Hair follicle dermal papilla cell (primary cell): ENCODE results near the gene PAOX.

DNA sequence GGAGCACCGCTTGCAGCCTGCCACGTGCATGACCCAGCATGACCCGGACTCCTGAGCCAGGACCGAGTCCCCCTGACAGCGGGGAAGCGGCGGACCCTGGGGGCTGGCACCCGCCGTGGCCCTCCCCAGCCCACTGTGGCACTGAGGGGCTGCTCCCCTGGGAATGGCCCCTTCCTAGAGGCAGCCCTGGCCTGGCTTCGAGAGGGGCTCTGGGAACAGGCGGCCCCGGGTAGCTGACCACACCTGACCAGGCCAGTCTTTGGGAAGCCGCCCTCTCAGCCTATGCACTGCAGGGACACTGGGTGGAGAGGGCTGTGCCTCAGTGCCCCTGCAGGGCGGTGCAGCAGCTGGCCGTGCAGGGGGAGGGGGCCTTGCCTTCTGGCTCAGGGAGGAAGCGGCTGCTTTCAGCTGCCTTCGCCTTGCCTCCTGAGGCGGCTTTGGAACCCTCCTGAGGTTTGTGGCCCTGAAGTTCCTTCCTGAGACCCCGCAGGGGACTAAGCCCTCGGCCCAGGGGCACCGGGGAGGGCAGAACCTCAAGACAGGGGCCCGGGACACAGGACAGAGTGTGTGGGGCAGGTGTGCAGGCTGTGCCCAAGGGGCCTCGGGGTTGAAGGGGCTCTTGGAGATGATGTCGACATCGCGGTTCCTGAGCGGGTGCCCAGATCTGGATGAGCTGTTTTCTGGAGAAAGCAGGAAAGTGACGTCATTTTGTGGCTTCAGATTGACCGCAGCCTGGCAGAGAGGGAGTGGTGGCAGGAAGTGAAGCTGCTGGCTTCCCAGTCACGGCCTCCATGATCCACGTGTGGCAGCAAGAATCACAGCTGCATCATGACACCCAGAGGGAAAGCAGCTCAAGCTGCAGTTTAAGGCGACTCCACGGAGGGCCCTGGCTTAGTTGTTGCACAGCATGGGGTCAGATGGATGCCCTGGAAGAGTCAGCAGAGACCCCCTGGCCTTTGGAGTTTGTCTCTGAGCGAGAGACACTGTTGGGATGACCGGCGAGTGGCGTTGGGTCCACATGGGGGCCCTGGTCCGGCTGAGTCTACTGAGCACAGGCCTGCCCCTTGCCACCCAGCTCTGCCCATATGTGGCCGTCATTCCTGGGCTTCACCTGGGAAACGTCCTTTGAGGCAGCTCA, 17.6 kb downstream of the ADAM8 start:
- CAGE, long polyA plus RNA, result no peak

DNA sequence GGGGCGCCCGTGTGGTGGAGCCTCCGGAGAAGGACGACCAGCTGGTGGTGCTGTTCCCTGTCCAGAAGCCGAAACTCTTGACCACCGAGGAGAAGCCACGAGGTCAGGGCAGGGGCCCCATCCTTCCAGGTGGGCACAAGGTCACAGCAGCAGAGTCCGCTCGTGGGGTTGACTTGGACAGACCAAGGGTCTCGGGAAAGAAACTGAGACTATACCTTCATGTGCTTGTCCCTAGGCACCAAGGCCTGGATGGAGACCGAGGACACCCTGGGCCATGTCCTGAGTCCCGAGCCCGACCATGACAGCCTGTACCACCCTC, 4.8 kb downstream of the PRAP1 start:
- CAGE, long polyA plus RNA, result no peak

DNA sequence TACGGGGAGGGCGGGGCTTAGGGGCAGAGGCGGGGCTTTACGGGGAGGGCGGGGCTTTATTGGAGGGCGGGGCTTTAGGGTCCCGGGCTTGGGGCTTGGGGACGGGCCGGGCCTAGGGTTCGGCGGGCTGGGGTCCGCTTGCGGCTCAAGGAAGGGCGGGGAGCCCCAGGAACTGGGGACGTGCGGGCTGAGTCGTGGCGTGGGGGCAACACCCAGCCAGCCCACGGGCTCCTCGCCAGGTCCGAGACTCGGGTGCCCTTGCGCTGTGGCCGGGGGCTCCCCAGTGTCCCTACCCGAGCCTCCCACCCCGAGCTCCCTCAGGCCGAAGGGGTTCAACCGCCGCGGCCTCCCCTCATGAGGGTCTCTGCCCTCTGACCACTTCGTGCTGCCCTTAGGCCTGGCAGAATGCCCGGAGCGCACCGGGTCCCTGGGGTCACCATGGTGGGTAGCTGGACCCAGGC, 318 bp upstream of the FUOM start:
- CAGE, long polyA plus RNA, result no peak

- CAGE, long polyA plus RNA, result no peak
Measured at GRCh38 chr10:133359476-133360866, 2.2 kb upstream of the FUOM start.

DNA sequence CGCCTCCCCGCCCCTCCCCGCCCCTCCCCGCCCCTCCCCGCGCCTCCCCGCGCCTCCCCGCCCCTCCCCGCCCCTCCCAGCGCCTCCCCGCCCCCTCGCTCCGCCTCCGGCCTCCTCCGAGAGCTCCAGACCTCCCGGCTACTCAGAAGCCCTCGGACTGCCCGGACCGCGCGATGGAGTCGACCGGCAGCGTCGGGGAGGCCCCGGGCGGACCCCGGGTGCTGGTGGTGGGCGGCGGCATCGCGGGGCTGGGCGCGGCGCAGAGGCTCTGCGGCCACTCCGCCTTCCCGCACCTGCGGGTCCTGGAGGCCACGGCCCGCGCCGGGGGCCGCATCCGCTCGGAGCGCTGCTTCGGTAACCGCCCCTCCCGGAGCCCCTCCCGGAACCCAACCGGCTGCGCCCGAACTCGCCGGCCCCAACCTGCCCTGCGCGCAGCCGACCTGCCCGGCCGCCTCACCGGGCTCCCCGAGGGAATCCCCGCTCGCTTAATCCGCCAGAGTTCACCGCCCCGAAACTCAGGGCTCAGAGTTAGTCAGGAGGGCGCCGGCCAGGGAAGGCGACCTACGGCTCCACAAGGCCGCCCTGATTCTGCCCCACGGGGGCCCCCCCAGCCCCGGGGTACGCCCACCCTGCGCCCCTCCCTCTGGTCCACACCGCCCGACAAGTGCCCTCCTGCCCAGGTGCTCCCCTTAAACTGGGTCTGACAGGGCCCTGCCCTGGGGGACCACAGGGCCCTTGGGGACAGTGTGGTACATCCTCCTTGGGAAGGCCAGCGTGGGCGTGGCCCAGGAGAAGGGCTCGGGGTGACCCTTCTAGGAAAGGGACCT, at the start of gene PAOX:
TSS of gene PAOX (plus strand) at position 119 of the 827 bp plus-strand sequence.
- CAGE, long polyA plus RNA, result no peak

DNA sequence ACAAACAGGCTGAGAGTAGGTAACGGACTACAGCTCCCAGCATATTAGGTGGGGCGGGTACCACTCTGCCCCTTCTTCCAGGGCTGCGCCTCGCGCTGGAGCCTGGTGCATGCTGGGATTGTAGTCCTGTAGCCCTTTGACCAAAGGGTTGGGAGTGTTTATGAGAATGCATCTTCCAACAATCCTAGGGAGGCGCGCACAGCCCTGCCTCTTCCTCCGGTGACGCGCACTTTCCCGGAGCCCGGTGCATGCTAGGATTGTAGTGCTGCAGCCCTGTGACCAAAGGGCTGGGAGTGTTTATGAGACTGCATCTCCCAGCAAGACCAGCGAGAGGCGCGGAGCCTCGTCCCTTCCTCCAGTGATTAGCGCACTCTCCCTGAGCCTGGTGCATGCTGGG, 22.4 kb upstream of the FRG2B start:
- CAGE, long polyA plus RNA, result no peak